Measurements from ENCODE around the genes EPHA8 and C1QC.

GRCh38 chr1:22079496-22079859 is 27.0 kb downstream of the CDC42 start:
- PRO-cap = no peak

DNA sequence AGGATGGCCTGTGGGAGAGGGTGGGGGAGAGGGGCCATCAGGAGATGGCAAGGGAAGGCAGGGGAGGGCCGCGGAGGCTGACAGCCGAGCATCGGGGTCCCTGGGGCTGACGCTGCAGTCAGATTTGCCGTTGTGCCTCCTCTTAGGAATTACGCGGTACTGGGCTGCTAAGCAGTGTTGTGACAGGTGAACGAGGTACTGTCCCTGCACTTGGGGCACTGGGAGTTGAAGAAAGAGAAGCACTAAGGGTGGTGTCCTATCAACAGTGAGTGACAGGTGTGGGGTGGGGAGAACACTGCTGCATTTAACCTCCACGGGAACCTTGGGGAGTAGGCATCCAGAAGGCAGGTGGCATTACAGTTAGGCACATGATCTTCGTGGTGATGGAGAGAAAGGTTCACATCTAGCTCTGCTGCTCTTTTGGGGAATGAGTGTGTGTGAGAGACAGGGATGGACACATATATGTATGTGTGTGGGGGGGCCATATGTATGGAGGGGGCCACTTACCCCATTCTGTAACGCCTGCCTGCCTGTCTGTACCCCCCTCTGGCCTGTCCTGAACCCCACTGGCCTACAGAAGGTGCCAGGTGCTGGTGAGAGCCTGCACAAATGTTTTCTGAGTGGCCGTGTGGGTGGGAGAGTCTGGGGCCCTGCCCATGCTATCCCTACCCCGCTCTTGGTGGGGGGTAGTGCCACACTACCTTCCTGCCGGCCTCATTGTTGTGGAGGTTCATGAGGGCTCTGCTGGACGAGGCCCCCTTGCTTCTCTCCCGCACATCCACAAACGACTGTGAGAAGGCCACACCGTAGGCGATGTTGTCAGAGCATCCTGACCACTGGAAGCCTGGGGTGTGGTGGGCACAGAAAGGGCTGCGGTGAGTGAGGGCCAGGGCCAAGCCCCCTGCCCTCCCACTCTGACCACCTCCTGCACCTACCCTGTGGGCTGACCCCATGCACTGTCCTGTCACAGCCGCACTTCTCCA is 22.1 kb downstream of the WNT4 start:
- PRO-cap = no peak

GRCh38 chr1:22159737-22160262 is 16.9 kb upstream of the WNT4 start:
- PRO-cap = no peak

- PRO-cap = no peak
These were observed 130.1 kb upstream of the ZBTB40 start for GRCh38 chr1:22321638-22321949.

GRCh38 chr1:22418676-22419235 is 32.9 kb upstream of the ZBTB40 start:
- PRO-cap = no peak

DNA sequence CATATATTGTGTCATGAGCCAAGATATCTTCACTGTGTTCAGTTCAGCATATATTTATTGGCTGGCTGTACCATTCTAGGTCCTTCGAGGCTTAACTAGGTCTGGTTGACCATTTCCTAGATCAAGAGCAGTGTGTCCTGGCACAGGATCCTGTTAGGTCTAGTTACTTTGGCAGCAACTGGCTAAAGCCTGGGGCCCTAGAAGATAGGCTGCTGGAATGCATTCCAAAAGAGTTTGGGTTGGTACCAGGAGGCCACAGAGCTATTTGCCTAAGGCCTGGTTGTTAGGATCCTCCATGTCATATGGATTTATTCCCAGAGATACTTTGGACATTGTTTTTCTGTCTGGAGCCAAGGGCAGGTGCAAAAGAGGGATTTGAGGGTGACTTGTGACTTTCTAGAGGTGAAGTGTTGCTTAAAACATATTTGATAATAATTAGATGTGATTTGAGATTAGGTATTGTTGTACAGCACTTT is 21.1 kb downstream of the ZBTB40 start:
- PRO-cap = no peak

DNA sequence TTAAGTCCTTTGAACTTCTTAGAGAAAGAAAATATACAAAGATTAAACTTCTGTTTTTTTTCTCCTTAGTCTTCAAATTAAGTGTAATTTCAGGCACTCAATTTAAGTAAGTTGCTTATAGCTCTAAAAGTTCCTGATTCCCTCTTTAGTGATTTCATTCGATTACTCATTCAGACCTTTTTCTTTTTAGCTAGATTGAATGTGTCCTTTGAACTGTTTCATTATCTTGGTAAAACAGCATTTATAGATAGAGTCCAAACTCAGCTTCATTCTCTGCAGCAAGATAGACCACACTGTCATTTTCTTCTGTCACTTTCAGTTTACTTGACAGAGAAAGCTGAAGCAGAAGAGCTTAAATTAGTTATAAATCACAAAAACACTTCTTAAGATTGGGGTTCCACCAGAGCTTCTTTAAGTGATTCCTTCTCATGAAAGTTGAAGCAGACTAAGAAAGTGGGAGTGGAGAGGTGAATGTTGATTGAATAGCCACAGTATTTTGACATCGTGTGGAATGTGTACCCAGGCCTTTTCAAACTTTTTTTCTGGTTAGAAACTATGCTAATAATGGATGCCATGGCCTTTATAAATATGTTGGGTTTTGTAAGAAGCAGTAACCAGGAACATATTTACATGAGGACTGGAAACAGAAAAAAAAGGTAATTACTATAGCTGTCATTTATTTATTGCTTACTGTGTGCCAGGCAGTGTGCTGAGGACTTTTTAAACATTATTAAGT is 52.2 kb downstream of the ZBTB40 start:
- PRO-cap = no peak

DNA sequence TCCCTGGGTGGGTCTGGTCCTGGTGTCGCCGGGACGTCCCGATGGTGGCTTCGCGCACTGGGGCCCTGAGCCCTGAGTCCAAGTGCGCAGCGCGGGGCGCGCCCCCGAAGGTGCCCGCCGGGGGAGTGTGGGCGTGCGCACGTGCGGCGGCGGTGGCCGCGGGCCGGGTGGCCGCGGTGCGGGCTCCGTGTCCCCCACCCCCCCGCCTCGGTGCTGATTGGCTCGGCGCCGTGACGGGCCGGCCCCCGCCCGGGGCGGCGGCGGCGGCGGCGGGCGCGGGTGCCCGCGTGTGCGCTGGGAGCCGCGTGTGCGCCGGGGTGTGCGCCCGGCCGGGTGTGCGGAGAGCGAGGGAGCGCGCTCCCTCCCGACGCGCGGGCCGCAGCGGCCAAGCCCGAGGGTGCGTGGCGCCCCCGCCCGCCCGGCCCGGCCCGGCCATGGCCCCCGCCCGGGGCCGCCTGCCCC is at the start of gene EPHA8:
Gene EPHA8 (plus strand): TSS at position 288 of the 462 bp plus-strand sequence.
- PRO-cap = no peak

- PRO-cap = no peak
These were observed at the start of gene C1QC for GRCh38 chr1:22643254-22643914. C1QC (plus strand) TSS chr1:22643633.

DNA sequence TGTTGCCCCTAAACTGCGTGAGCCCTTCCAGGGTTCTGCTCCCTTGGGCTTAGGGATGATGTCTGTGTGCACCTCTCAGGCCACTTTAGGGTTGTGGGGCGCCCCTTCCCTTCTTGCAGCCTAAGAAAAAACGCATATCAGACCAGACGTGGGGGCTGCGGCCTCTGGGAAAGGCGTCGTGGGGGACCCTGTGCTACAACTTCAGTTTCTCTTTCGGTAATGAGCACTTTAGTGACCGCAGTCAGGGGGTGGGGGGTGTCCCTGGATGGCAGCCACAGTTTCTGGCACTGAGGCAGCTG is 1.6 kb downstream of the EPHB2 start:
- PRO-cap = no peak

- PRO-cap = no peak
These were observed 2.1 kb downstream of the EPHB2 start for GRCh38 chr1:22712632-22713174.

DNA sequence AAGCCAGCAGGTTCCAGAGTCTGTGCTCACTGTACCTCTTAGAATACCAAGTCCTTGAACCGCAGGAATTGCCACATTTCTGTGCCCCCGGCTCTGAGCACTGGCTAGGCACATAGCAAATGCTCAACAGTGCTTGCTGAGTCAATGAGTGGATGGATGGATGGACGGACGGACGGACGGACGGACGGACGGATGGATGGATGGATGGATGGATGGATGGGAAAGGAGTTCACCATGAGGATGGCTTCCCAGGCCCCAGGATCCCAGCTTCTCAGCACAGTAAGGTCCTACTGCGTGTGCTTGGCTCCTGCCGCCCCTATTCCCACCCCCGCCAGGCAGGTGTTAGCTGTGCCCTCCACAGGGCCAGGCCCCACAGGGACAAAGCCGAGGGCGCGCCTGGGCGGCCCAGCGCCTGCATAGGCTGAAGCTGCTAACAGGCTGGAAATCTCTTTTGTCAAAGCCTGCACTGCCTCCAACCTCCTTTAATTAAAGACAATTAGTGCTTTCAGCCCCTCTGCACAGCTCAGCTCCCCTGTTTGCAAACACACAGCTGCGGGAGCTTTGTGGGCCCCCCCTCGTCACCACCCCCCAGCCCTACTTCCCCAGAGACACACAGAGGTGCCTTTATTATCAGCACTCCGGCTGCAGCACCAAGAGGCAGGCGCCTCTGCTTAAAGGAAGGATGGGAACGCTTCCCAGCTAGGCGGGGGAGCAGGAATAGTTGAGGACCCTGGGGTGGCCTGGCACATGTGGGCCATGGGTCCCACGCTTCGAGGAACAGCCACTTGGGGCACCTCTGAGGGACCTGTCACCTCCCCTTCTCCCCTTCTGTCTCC is 95.9 kb downstream of the EPHB2 start:
- PRO-cap = no peak

- PRO-cap = no peak
These were observed 59.2 kb downstream of the LACTBL1 start for GRCh38 chr1:22913297-22914058.

GRCh38 chr1:23013605-23014456 is 1.8 kb downstream of the TEX46 start:
- PRO-cap = no peak

GRCh38 chr1:23081072-23082023 is 62.1 kb downstream of the KDM1A start:
- PRO-cap = no peak

- PRO-cap = no peak
These were observed 40.5 kb downstream of the HNRNPR start for GRCh38 chr1:23303467-23304119.

DNA sequence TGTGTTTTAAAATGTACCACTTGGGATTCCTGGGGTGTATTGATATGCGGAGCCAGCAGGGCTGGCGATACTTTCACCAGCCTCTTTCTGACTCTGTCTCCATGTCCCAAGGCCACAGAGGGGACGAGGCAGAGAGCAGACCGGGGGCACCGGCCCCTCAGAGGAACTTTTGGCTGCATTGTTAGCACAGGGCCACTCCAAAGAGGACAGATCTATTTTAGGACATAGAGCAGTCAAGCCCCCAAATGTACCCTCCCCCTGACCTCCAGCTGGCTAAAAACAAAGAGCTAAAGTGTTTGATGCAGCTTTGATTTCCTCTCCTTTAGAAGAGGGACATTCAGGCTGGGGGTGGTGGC is 25.5 kb upstream of the ZNF436 start:
- PRO-cap = no peak

DNA sequence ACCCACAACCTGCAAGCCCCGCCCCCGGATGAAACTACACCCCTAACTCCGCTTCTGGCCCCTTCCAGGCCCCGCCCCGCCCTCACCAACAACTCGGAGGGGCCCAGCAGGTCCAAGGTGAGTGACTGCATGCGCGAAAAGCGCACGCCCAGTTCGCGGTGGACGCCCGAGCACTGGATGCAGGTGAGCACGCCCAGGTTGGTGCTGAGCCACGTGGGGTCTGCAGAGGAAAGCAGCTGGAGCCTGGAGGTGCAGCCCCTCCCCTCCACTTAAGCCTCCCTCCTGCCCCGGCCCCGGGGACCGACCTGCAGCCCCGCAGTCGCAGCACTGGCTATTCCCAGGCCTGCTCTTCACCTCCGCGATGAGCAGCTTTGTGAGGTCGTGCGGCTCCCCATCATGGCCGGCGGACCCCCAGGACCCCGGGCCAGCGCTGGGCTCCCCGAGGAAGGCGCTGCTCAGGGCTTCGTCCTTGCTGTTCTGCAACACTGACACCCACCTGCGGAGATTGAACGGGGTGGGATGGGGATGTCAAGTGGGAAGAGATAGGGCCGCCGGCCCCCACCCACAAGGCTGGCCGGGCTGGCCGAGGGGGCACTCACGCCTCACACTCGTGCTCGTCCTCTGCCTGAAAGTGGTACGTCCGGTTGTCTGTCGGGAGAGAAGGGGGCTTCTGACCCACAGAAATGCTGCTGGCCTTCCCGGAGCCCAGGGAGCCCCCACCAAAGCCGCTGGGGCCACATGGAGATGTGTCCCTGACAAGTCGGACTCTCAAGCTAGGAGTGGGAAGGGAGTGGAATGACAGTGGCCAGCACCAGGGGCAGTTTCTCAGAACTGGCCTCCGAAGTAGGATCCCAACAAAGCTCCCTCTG is 12.5 kb upstream of the TCEA3 start:
- PRO-cap = no peak

GRCh38 chr1:23651048-23651524 is 40.5 kb upstream of the RPL11 start:
- PRO-cap = no peak

DNA sequence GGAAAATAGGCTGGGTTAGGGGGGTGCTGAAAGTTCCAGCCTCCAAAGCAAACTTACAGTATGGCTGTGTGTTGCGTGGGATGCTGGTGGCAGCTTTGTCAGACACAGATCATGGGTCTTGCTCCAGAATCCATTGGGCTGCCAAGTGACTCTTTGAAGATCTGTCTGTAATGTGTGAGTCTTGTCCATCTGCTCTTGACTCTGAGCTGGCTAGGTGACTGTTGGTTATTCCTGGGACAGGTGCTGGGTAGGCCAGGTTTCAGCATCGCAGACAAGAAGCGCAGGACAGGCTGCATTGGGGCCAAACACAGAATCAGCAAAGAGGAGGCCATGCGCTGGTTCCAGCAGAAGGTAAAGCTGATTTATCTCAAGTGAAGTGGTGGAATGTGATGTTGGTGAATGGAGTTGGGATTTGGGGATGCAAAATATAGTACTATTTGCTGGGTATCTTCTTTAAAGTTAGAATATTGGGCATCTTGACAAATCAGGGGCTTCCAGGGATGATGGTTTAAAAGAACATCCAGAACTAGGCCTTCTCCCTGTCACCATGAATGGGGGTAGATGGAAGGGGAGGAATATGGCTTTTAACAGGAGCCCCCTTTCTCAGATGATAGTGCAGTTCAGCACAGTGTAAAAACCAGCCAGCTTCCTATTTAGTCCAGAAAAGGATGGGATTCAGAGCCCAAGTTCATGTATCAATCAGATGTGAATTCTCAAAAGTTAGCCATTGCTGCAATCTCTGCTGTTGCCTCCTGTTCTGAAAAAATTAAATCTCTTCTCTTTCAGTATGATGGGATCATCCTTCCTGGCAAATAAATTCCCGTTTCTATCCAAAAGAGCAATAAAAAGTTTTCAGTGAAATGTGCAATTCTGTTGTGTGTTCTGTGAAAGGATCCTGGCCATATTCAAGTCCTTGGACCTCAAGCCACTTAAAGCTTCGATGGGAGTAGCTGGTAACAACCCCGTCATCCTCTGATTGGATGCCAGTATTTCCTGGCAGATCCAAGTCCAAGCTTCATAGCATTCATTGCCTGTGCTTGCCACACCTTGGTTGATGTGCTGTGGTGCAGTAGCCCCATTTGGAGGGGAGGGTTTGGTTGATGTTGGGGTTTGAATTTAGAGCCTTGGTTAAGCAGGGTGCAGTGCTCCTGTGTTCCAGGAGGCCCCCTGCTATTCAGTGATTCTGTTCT is 4.3 kb downstream of the RPL11 start:
- PRO-cap = no peak

Measured in left common carotid artery plus branches (tissue), 1 donor.